Daoy (cell line): ENCODE measurements around a stretch of chr17.

DNA sequence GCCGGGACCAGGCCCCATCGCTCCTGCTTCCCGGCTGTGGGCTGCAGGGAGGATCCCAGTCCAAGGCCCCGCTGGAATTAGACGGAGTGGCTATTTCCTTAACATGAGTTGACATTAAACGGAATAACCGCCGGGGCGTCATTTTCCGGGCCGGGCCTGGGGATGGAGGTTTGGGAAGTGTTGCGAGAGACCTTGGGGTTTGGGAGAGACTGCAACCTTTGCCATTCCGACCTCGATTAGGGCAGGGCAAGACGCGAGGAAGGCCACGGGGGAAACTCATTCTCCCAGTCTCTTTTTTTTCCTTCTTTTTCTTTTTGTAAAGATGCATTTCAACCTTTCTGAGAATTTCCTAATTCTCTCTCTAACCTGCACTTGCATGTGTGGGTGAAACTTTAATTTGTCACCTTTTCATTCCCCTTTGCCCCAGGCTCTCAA, 1.0 kb downstream of the TLK2 start:
- RAMPAGE, long total RNA, result no peak

GRCh38 chr17:62480940-62481434, 2.4 kb downstream of the TLK2 start:
- RAMPAGE, long total RNA, result no peak

- RAMPAGE, long total RNA, result no peak
Observed at GRCh38 chr17:62572696-62573516, 54.6 kb upstream of the MRC2 start.

- RAMPAGE, long total RNA, result no peak
Observed at GRCh38 chr17:62652806-62653782, 25.6 kb downstream of the MRC2 start.

DNA sequence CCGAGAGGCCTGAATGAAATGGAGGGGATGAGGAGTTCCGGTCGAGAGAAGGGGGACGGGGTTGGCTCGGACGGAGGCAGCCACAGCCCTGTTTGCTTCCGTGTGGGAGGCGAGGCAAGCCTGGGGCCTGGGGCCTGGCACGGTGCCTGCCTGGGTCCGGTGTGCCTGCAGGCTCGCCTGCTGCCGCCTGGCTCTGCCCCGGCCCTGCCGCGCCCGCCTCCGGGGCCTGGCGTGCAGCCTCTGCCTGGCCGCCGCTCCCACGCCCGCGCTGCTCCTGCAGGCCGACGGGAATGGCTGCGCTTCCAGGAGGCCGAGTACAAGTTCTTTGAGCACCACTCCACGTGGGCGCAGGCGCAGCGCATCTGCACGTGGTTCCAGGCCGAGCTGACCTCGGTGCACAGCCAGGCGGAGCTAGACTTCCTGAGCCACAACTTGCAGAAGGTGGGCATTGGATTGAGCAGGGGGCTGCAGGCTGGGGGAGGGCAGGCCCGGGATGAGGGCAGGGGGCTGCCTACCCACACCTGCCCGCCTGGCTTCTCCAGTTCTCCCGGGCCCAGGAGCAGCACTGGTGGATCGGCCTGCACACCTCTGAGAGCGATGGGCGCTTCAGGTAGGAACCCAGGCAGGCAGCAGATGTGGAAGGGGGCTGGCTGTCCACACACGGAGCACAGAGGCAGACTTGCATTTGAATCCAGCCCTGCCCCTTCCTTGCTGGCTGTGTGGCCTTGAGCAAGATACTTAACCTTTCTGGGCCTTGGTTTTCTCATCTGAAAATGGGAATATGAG, 53.2 kb downstream of the MRC2 start:
- RAMPAGE, long total RNA, result no peak

DNA sequence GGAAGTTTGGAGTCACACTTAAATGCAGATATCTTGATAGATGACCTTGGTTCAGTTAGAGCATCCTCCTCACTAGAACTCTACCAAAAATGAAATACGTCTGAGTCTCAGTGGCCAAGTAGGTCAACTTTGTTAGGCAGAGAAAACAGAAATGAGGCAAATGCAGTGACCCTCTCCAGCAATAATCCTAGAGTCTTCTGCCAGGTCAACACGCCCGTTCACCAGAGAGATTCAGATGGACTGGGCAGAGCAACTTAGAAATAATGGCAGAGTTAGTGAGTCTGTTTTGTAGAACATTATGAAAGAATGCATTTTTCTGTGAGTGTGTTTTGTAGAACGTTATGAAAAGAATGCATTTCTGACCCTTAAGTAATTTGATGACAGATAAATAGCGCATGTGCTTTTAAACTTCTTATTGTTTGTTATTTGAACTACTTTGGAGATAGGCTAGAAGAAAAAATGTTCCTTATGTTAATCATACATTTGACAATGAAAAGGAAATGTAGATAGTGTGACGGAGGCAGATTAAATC, 48.1 kb downstream of the MARCHF10 start:
- RAMPAGE, long total RNA, result no peak

DNA sequence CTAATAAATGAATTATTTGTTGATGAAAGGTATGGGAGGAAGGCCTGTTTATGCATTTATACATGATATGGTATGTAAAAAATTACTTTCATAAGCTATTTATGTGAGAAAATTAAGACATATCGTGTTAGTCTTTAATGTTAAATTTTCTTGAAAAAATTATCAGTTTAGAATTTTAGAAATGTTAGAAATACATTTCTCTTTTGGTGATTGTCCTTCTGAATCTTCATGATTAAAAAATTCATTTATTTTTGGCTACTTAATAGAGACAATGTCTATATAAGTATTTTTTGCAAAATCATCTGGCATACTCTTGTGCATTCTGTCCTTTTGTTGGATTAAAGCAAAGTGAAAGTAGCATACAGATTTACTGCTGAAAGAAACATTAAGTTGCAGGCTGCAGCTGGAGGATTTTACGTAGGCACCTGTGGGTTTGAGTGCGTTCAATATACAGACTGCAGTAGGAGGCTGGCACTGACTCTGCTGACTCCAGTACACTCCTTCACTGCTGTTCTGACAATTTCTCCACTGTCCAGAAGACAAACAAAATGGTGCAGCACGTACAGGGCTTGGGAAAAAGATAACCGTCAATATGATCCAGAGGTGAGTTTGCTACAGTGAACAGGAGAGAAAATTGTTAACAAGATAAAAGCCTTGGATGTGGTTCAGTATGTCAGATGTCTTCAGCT, 73.2 kb downstream of the TANC2 start:
- RAMPAGE, long total RNA, result no peak

- RAMPAGE, long total RNA, result no peak
Observed at GRCh38 chr17:63150860-63151570, 185.0 kb downstream of the TANC2 start.

DNA sequence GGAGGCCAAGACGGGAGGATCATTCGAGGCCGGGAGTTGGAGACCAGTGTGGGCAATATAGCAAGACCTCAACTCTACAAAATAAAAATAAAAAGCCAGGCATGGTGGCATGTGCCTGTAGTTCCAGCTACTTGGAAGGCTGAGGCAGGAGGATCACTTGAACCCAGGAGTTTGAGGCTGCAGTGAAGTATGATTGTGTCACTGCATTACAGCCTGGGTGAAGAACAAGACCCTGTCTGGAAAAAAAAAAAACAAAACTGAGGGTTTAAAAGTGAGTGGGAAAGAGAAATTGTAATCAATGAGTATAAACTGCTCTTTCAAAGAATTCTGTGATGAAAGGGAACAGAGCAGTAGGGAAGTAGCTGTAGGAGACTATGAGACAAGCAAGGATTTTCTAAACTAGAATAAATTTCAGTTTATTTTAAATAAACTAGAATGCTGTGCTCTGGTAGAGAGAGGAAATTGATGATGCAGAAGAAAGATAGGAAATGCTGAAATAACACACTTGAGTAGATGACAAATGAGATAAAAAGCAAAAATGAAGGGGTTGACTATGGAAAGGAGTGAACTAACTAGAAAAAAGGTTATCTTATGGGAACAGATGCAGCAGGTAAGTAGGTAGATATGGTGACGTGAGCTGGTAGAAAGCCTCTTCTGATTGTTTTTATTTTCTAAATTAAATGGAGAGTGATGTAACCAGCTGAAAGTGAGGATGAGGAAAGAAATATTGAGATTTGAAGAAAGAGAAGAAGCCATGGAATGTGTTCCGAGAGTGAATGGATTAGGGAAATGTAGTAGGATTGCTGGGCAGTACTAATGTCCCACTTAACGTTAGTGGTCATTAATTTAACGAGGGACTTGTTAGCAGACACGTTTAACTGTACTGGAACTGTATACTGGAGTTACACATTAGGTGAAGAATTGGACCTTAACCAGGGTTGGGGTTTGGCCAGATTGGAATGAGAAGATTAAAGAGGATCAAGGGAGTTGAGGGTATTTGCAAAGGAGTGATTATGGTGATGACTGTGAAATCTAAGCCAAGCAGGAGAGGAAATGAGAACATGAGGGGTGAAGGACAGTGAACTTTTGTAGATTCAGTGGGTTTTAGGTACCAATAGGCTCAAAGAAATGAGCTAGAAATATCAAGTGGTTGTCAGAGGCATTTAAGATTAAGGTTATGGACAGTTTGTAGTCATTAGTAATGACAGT, 196.4 kb downstream of the TANC2 start:
- RAMPAGE, long total RNA, result no peak

DNA sequence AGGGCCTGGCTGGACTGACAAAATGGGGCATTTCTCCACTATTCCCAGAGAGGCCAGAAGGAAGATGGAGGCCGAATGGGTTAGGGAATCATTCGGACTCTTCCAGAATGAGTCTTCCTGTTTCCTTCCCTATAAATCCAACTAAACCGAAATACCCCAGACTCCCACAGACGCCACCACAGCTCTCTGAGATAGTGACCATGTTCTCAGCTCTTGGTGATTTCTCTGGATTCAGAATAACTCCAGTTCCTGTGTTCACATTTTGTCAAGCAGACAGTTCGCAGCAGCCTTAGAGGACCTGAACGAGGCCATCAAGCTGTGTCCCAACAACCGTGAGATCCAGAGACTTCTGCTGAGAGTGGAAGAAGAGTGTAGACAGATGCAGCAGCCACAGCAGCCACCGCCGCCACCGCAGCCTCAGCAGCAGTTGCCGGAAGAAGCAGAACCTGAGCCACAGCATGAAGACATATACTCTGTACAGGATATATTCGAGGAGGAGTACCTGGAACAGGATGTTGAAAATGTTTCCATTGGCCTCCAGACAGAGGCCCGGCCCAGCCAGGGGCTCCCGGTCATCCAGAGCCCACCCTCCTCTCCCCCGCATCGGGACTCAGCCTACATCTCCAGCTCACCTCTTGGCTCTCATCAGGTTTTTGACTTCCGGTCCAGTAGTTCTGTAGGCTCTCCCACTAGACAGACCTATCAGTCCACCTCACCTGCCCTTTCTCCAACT, 26.2 kb downstream of the CYB561 start:
- RAMPAGE, long total RNA, result no peak

DNA sequence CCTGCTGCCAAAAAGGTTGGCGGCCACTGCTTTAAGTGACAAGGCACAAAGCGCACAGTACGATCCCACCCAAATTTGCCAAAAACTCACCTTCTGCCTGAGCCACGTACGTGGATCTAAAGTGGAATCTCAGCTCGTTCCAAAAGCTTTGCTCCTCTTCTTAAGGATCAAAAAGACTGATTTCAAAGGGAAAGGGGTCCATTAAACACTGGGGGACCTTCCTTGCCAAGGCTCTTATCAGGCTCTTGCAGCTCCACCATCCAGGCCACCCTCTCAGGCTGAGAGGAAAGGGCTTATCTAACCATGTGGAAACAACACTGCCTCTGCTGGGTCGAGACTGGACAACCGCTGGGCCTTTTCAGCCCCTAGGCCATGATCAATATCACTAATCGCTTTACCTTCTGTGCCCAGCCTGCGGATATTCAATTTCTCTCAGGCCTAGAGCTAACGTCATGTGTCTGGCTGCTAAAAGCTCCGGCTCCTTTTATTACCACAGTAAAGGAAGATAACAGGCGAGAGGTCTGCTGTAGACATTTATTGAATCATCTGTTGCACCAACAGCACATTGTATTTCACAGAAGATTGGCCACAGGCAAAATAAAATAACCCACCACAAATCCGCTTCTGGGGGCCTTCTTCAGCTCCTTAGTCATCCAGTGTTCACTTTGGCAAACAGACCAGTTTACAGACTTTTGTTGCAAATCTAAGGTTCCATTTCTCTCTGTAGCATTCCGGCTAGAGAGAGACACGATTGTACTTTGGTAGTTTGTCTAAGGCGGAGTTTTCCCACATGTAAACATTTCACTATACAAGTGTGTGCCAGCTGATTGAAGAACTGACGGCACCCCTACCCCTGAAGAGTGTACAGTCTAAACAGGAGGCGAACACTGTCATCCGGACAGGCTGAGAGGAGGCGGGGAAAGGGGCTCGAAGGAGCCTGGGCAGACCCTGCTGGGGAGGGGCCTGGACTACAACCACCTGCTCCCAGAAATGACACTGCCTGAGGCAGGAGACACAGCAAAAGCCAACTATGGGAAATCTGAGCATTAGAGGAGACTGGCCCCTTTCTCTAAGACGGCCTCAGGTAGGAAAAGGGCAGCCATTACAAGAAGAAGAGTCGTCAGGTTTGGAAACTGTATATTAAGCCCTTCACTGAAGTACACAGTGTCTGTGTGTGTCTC, 13.9 kb downstream of the CYB561 start:
- RAMPAGE, long total RNA, result no peak

DNA sequence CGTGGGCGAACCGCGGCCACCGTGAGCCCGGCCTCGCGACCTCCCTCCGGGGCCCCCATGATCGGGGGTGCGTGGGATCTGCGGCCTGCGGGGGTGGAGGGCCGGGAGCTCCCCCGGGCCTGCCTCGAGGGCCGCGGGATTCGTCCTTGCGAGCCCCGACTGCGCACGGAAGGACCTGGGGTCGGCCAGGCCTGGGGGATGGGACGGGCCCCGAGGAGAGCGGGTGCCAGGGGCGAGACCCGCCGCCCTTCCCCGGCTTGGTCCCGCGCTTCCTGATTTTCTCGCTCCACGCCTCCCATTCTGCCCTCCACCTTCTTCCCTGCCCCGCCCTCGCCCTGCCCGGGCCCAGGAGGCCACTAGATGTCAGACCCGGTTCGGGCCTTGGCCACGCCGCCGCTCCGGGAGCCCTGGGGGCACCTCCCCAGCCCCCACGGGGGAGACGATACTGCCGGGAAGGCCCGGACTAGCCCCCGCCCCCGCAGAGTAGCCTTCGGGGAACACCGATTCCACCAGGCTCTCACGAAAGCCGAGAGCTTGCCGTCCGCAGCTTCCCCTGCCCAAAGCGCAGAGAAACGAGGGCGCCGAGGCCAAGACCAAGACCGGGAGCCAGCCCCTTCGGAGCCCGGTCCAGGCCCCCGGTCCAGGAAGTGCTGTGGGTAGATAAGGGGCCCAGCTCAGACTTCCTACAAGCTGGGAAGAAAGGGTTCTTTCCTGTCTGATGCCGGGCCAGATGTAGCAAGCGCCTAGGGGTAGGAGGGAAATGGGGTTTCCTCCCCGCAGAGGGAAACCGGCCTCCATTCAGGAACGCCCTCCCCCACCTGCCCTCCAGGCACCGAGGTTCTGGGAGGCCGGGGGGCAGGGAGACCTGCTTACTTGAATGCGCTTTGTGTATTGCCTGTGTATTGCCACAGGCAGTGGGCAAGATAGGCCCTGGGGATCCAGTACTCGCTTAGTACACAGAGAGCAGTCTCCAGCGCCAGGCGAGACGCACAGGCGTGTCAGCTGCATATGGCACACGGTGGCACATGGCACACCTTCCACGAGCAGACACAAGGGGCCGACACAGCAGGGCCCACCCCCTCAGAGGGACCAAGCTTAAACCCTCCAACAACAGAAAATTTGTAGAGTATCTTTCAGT, 735 bp upstream of the CYB561 start:
- RAMPAGE, long total RNA, result no peak

DNA sequence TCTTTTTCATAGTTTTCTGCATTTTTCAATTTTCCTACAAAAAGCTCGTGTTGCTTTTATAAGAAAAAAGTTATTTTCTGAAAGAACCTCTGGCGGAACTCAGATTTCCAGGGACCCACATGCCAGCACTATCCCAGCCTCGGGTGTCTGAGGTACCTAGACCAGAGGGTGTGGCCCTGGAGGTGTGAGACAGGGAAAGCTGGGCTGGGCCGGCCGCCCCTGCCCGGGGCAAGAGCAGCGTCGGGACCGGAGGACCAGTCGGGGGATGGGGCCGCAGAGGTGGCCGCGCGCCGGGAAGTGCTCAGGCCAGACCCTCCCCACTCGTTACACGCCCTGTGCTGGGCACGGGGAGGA, 802 bp upstream of the MAP3K3 start:
- RAMPAGE, long total RNA, result no peak

DNA sequence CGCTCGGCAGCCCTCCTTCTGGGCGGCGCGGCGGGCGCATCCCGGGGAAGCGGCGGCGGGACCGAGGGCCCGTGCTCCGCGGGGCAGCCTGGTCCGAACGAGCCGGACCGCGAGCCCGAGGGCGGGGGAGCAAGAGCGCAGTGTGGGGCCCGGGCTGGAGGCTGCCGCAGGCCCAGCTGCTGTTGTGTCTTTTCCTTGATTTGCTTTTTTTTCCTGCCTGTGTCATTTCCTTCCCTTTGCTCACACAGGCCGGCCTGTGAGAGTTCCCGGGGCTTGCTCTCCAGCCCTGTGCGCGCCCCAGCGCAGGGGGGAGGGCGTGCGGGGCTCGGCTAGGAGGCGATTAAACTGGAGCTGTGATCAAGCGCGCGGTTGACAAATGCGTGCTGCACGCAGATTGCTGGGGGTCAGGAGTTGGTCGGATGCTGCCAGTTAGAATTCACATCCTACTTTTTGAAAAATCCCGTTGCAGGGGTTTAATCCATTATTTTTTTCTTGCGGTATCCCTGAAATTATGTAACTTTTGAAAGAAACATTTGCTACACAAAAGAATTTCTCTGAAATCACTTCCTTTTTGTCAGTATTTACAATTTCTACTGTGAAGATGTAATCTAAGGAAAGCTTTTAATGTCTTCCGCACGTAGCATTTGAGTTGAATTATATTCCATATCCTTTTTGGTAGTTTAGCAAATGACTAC, 909 bp downstream of the MAP3K3 start:
- RAMPAGE, long total RNA, result no peak

- RAMPAGE, long total RNA, result no peak
Observed at GRCh38 chr17:63696983-63697394, 2.9 kb downstream of the LIMD2 start.

- RAMPAGE, long total RNA, result no peak
Observed at GRCh38 chr17:63697395-63698479, 2.2 kb downstream of the LIMD2 start.

GRCh38 chr17:63706147-63706613, 6.3 kb upstream of the LIMD2 start:
- RAMPAGE, long total RNA, result no peak

DNA sequence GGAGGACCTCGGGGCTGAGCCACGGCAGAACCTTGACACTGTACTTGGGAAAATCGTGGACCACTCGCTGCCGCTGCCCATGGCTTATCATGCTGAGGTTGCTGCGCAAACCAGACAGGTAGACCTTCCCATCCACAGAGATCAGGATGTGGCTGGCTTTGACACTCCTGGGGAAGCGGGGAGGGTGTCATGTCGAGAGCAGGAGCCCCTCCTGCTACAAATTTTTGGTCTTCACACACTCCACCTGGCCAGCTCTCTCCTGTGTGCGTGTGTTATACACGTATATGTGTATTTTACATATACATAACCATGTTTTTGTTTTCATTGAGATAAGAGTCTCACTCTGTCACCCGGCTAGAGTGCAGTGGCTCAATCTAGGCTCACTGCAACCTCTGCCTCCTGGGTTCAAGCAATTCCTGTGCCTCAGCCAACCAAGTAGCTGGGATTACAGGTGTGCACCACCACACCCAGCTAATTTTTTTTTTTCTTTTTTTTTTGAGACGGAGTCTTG, 7.4 kb upstream of the LIMD2 start:
- RAMPAGE, long total RNA, result no peak

GRCh38 chr17:63748153-63748384, 6.5 kb upstream of the STRADA start:
- RAMPAGE, long total RNA, result no peak

DNA sequence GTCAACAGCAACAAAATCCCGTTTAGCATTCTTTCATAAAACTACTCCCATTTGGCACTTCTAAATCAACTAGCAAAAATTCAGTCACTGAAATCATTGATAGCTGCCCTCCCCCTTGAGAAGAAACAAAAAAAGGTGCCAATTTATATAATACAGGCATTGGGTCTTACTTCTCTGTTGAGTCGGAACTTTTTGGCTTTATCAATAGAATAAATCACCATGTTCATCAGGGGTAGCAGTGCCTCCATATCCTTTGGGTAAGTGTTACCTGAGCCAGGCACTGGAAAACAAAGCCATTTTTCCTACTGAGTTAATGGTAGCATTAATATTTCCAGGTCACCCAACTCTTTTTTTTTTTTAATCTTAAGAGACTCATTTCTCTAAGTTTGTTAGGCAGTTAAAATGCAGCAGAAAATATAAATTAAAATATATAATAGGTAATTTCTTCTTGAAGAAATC, 10.6 kb upstream of the STRADA start:
- RAMPAGE, long total RNA, result no peak